Skeletal muscle cell (primary cell): ENCODE data around the gene MUSK.

DNA sequence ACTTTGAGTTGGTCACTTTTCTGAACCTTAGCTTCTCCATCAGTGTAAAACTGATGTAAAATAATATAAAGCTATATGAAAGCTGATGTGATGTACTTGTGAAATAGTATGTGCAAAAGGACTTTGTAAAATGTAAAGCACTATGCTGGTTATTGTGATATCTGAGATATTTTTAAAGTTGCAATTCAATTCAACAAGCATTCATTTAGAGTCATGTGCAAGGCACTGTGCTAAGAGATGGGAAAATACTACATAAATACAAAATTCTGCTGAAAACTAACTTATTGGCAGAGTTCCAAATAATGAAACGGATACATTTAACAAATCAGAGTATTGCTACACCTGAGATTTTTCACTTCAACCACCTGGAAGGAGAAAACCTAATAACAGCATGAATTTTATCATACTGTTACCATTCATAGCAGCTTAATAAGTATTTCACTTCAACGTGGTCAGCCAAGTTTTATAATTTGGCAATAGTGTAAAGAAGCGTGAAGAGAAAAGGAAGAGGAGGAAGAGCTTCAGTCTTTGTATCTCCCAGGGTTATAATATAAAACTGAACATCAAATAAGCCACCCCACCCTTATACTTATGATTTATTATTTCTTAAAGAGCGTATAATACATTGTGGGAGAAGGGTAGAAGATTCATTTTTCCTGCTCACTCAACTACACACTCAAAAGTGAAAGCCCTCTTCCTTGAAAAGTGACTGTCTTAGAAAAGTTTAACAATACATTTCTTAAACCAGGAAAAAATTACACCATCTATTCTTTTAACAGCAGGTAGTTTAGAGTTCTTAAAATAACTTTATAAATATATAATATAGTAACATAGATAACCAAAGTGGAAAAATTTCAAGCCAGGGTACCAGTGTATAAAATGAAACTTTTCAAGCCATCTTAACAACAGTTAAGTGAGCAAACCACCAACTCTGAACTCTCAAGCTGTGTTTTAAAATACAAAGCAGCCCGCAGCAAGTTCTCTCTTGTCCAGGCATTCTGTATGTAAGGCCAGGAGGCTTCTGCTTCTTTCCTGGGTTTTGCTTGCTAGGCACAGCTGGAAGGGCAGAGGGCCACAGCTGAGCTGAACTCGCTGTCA is 6.4 kb upstream of the CTNNAL1 start:
- RRBS, result no CpG with 5 or more reads among the region's 6 CpGs

DNA sequence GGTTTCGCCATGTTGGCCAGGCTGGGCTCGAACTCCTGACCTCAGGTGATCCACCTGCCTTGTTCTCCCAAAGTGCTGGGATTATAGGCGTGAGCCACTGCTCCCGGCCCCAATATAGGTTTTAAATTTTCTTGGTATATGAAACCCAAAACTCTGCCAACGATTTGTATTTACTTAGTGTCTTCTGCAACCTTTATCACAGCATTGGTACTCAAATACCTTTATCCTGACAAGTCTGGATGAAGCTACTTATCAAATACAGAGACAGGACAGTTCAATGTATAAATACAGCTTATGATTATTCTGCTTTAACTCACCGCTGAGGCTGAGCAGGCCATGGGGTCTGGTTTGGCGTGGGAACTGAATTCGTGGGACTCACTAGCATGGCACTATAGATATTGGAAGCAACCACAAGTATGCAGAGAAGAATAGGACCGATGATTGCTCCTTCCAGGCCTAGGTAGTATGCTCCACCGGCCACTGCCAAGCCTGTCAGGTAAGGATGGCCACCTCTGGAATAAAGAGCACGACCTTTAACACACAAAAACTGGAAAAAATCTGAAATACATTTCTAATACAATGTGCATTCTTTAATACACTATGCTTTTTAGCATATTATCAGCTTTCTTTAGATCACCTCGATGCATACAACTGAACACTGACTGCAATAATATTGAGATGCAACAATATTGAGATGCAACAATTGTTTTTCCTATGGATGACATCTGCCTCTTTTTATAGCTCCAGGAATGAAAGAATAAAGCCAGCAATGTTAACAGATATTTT is 19.9 kb upstream of the CTNNAL1 start:
- RRBS, result no CpG with 5 or more reads among the region's 12 CpGs

GRCh38 chr9:109073235-109073577 is 46.5 kb downstream of the TMEM245 start:
- RRBS, result no CpG with 5 or more reads among the region's 1 CpG

GRCh38 chr9:109086181-109087088 is 33.3 kb downstream of the TMEM245 start:
- RRBS, result no CpG with 5 or more reads among the region's 7 CpGs

DNA sequence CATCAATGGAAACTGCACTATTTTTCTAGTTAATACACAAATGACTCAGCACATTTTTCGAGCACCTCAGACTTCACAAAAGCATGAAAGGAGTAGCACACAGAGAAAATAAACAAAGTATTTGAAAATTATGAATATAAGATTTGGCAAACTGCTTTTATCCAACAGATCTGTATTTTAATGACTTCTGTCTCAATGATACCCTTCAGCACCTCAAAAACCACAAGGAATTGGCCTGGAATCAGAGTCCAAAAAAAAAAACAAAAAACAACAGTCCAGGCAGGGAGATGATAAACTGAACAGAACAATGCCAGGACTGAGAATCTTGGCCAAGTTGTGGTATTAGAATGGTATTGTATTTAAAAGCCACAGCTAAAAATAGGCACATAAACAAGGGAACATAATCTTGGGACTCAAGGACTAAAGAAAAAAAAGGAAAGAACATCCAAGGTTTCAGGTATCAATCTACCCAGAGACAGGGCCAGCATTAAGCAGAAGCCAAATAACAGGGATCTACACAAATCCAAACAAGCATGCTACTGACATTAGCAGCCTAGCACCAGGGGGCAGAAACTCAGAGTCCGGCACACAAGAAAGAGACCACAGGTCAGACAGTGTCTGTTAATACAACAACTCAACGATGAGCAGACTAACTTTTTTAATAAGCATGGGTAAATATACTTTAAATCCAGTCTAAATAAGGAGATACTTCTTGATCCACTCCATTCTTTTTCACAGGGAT is 21.3 kb downstream of the TMEM245 start:
- RRBS, result no CpG with 5 or more reads among the region's 3 CpGs

DNA sequence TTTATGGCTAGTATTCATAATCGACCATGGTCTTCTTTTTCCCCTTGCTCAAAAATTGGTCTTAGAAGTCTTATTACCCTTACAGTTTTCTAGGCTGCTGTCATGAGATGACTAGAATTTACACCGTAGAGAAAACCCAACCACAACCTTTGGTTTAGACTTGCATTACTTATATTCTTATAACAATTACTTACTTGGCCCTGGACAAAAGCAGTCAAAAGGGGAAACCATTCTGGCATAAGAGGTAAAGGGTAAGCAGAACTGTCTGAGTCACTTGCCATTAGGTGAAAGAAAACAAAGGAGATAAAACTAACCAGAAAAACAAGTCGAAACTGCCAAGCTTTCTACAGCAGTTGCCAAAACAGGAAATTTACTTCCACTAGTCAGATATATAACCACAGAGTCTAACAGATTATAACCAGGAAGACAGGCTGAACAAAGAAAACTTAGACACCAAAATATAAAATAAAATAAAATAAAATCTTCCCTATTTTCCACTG is 17.9 kb downstream of the TMEM245 start:
- RRBS, result no CpG with 5 or more reads among the region's 3 CpGs

GRCh38 chr9:109118887-109119794 is 606 bp downstream of the TMEM245 start:
- RRBS, result 0% methylated on average over 2 of the region's 73 CpGs

- RRBS, result no CpG with 5 or more reads among the region's 4 CpGs
Measured at GRCh38 chr9:109262852-109263220, 58.0 kb downstream of the EPB41L4B start.

DNA sequence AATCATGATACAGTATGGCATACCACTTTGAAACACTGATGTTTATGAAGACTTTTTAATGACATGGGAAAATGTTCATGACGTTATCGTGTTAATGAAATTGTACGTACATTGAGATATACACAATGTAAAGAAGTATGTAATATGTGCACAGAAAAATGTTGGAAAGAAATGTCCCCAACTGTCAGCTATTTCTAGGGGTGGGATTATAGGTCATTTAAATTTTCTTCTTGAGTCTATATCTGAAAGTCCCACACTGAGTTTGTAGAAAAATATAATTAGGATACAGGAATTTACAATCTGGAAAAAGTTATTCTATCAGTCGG is 25.6 kb upstream of the EPB41L4B start:
- RRBS, result no CpG with 5 or more reads among the region's 4 CpGs

DNA sequence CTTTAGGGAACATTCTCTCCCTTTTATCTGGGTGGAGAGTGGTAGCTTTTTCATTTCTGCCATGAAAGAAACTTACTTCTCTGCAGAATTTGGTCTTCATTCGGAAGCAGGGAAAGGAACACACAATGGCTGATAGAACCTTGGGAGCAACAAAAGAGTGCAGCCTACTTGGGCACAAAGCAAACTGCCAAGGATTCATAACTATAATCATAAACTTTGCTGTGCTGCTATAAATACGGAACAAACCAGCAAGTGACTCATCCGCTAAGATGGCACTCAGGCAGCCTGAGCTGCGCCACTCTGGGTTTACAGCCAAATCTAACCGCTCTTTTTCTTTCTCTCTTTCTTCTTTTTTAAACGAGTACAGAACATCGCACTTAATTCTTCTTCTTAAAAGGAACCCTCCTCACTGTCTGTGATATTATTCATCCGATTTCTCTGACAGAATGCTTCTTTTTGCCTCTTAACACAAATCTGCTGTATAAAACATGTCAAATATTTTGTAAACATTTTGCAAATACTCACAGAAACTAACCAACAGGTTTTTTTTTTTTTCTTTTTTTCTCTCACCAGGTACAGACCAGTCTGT is 81.0 kb downstream of the PTPN3 start:
- RRBS, result no CpG with 5 or more reads among the region's 8 CpGs

GRCh38 chr9:109483603-109484442 is 14.3 kb downstream of the PTPN3 start:
- RRBS, result no CpG with 5 or more reads among the region's 18 CpGs

DNA sequence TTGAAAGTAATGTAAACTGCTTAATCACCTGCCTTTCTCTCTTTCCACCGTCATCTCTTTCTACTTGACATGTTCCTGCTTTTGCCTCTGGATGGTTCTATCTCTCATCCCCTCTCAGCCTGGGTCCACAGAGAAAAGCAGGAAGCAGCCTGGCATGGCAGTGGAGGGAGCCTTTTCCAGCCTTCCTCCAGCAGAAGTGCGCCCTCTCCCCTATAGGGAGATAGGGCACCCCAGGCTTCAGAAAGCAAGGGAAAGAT is 11.2 kb downstream of the PALM2AKAP2 start:
- RRBS, result no CpG with 5 or more reads among the region's 2 CpGs

DNA sequence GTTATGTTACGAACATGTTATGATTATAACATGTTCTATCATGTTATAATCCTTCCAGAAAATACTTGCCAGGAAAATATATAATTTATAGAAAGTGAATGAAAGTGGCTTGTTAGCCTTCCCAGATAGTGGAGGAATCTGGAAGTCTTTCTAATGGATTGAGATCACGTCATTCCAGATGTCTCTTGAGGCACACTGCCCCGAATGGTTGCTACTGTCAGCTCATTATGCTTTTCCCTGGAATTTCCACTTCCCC is 81.4 kb downstream of the PALM2AKAP2 start:
- RRBS, result no CpG with 5 or more reads among the region's 3 CpGs

- RRBS, result no CpG with 5 or more reads among the region's 2 CpGs
Measured at GRCh38 chr9:109910987-109911500, 131.0 kb downstream of the PALM2AKAP2 start.

DNA sequence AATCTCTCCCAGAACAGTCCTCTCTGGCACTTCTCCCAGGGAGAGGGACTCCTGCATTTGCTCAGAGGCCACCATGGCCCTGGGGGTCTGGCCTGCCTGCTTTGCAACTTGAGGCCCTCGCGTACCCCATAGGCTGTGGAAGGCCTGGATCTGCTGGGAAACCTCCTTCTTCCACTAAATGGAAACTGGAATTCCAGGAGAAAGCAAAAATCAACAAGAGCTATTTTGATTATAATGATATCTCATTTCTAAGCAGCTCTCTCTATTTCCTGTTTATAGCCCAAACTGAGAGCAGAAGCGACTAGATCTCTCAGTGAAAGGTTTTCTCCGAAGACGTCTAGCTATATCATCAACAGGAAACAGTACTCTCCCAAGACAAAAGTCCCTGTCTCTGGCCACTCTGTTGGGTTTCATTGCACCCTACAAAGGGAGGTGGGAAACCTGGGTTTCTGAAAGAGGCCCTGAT is 188.2 kb downstream of the PALM2AKAP2 start:
- RRBS, result no CpG with 5 or more reads among the region's 5 CpGs

- RRBS, result no CpG with 5 or more reads among the region's 27 CpGs
Measured at GRCh38 chr9:110136088-110137242, 71.5 kb downstream of the C9orf152 start.

- RRBS, result no CpG with 5 or more reads among the region's 12 CpGs
Measured at GRCh38 chr9:110206770-110207965, 791 bp downstream of the C9orf152 start.

DNA sequence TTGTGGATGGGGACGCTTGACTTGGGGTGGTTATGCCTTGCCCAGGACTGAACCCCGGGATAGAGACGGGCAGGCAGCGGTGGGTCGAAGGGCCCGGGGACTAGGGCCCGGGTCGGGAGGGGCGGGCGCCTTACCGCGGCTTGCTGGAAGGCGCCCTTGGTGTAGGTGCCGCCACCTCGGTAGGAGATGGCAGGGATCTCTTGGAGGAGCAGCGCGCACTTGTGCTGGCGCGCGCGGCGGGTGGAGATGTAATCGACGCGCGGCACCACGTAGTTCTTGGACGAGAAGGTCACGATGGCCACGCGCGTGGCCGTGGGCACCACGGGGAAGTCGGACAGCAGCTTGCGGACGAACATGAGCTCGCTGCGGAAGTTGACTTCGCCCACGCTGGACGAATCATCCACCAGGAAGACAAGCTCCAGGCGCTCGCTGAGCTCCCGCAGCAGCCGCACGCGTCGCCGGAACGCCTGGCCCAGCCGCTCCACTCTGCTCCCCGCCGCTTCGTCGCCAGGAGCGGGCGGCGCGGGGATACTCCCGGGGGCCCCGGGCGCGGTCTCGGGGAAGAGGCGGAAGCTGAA is 573 bp downstream of the SVEP1 start:
- RRBS, result under 1% methylated on average over 10 of the region's 66 CpGs

- RRBS, result no CpG with 5 or more reads among the region's 6 CpGs
Measured at GRCh38 chr9:110668669-110668991, at the start of gene MUSK. MUSK (plus strand) TSS chr9:110668791.

DNA sequence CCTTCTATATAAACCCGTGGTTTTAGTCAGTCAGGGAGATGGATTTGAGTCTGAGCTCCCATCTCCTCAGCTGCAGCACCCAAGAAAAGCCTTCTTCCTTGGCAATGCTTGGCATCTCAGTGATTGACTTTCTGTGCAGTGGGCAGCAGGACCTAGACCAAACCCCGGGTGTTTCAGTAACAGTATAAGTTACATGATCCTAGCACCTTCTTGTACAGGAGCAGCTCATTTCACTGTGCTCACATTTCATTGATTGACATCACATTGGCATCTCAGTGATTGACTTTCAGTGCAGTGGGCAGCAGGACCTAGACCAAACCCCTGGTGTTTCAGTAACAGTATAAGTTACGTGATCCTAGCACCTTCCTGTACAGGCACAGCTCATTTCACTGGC is 129.1 kb downstream of the LPAR1 start:
- RRBS, result no CpG with 5 or more reads among the region's 3 CpGs